Choroid plexus epithelial cell (primary cell): ENCODE measurements around the gene GADL1.

DNA sequence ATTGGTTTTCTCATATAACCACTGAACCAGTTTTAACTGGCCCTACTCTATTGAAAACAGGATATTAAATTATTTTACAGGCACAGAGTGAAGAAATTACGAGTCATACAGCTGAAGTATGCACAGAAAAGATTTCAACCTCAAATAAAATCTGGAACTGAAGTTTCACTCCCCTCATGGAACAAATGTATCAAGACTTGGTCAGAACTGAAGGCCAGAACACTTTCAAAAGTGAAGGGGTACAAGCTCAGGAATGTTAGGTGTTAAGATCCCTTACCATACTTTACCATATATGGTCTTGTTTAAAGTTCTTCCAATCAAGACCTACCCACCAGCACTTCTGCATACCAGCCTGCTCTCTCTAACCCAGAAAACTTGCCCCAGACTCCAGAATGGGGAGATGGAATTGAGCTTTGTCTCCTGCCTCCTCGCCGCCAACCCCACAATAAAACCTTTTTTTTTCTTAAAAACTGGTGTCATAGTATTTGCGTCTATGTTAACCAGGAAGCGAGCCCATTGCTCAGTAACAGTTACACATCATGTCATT lies 59.8 kb downstream of the OXSM start:
- RRBS = no CpG with 5 or more reads among the region's 5 CpGs

DNA sequence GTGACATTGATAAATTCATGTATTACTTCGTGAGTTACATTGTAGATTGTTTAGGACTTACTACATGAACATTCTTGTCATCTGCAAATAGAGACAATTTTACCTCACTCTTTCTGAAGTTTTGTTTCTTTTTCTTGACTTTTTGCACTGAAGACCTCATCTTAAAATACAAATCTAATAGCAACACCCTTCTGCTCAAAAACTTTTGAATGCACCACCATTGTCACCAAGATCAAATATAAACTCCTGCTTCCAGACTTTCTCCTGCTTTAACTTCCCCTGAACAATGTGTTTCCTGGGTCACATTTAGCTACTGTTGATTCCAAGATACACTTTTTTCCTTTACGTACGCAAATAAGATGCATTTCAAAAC lies 221.1 kb downstream of the OXSM start:
- RRBS = no CpG with 5 or more reads among the region's 3 CpGs

GRCh38 chr3:27666165-27666586 lies 55.9 kb downstream of the EOMES start:
- RRBS = no CpG with 5 or more reads among the region's 1 CpG

DNA sequence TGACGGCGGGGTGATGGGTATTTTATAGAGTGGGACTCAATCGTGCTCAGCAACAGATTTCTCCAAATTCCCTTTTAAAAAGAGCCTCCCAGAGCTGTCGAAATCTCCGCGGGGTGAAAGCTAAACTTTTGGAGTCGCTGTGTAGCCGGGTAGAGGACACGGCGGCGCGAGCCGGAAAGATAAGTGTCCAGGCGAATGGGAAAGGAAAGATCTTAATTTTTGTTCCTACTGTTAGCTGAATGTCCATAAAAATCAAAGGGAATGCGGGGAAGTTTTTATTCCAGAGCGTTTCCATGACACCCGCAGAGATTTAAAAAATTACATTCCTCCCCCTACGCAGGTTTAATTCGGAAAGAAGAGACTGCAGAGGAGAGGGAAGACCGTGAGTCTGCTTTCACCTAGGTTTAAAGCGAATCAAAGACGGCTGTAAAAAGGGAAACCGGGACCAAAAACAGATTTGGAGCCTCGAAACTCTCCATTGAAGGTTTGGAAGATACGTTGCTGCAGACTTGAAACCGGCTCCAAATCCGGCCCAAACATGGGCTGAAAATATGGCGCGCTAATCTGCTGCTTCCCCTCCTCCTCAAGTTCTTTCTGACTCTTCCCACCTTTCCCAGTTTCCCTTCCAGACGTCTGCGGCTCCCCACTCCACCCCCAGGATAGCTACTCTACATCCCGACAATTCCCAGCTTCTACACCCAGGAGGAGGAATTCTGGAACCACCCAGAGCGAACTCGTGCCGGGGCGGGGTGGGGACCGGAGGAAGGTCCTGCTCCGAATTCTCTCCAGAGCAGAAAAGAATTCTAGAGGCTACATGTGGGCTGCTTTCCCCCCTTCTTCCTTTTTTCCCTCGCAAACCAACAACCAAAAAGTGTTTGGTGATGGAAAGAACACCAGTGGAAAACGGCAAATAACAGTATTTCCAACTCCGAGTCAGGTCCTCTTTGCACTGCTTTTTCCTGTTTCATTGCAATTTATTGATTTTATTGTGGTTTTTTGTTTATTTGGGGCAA lies 8.7 kb downstream of the EOMES start:
- RRBS = 3% methylated on average over 4 of the region's 41 CpGs

GRCh38 chr3:28347415-28348152 lies 937 bp upstream of the ZCWPW2 start:
- RRBS = no CpG with 5 or more reads among the region's 11 CpGs

DNA sequence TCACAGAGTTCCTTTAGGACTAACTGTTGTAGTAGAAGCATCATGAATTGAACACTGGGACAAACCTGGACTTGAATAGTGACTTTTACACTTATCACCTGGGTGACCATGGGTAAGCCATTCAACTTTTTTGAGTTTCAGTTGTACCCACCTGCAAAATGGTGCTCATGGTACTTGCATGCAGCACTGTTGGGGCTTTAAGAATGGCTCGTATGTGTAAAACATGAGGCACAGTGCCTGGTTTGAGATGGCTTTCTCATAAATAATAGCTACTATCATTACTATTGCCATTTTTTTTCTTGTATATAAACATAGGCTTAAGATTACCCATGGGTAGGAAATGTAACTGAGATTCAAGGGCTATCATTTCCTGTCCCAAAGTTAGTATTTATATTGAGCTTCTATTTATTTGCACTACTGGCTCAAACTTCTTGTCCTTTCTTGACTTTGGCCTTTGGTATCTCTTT lies 354.5 kb upstream of the AZI2 start:
- RRBS = no CpG with 5 or more reads among the region's 1 CpG

DNA sequence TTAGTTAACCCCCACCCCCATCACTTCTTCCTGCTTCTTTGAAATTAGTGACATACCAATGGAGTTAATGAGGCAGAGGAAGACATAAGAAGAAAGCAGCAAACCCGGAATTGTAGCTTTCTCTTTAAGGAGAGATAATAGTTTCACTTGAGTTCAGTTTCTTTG lies 848 bp downstream of the RBMS3 start:
- RRBS = no CpG with 5 or more reads among the region's 1 CpG

GRCh38 chr3:29309562-29310166 lies 28.8 kb downstream of the RBMS3 start:
- RRBS = no CpG with 5 or more reads among the region's 5 CpGs

GRCh38 chr3:29311648-29312270 lies 30.9 kb downstream of the RBMS3 start:
- RRBS = no CpG with 5 or more reads among the region's 5 CpGs

- RRBS = no CpG with 5 or more reads among the region's 6 CpGs
Observed at GRCh38 chr3:29324073-29324995, 43.5 kb downstream of the RBMS3 start.

DNA sequence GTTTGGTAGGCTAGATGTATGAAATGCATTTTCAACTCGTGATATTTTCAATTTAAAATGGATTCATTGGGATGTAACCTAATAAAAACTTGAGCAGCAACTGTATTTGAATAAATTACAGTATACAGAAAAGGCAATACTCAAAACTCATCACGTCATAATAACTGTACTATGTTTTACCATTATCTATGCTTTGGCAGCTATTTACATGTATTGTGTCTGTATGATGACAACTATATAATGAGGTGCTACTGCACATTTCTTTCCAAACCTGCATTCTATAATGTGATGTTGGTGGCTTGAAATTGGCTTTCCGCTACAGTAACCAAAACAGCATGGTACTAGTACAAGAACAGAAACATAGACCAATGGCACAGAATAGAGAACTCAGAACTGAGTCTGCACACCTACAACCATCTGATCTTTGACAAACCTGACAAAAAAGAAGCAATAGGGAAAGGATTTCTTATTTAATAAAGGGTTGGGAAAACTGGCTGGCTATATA lies 93.8 kb downstream of the RBMS3 start:
- RRBS = no CpG with 5 or more reads among the region's 3 CpGs

- RRBS = no CpG with 5 or more reads among the region's 8 CpGs
Observed at GRCh38 chr3:30332118-30332730, 274.2 kb upstream of the TGFBR2 start.

DNA sequence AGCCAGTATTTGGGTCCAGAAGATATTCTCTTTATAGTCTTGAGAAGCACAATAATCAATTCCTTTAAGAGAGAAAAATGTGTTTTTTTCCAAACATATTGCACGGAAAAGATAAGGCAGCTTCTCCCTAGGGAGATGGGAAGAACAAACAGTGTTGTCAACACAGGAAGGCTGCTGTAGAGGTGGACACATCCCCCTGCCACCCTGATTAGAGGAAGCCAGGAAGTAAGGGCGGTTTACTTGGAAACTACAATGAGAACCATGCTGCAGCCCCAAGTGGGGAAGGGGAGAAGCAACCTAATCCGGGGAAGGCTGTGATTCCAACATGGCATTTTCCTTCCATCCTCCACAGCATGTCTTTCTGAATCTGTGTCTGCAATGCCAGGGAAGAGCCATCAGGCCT lies 256.9 kb upstream of the TGFBR2 start:
- RRBS = no CpG with 5 or more reads among the region's 3 CpGs

DNA sequence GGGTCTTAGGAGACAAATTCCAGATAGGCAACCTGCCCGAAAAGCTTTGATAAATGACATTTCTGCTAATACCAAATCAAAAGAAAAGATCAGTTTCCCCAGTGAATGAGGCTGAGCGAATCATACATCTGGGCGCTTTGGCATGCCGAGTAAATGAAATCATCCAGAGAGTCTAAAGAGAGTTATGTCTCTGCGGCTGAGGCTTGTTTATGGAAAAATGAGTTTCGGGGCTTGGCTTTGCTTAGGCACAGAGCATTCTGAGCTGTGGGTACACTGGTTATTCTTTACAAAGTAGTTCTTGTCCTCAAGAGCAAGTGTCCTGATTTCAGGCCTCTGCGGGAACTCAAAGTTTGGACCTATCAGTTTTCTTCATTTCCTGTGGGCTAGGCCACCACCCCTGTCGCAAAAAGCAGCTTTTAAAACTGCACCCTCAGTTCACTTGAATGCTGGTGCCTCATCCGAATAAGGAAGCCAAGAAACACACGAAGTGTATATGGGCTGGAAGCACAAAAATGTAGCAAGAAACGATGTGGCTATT lies 109.9 kb upstream of the TGFBR2 start:
- RRBS = no CpG with 5 or more reads among the region's 11 CpGs

GRCh38 chr3:30646198-30646595 lies 39.8 kb downstream of the TGFBR2 start:
- RRBS = no CpG with 5 or more reads among the region's 3 CpGs

DNA sequence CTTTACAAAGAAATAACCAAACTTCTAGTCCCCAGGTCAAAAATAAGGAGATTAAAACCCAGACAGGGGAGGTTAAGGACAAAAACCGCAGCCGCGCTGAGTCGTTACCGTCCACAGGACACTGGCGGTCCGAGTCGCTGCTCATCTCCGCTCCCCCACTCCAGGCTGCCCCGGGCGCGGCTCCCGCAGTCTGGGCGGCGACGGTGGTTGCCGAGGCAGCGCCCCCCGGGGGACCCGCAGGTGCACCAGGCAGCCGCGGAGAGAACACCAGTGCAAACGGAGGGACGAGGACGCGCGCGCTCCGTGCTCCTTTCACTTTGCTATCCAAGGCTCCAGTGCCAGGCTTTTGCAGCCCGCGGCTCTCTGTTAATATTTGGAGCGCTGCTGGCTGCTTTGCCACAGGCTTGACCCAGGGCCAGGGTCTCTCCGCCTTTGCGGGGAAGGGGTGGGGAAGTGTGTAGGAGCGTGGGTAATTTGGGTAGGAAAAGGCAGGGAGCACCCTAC lies at the start of gene GADL1:
TSS of gene GADL1 (minus strand) at position 192 of the 504 bp plus-strand sequence.
- RRBS = 2% methylated on average over 10 of the region's 35 CpGs

GRCh38 chr3:31265615-31266094 lies 267.1 kb upstream of the STT3B start:
- RRBS = no CpG with 5 or more reads among the region's 3 CpGs

GRCh38 chr3:32158790-32159357 lies 52.5 kb downstream of the GPD1L start:
- RRBS = no CpG with 5 or more reads among the region's 21 CpGs